Tibial artery (tissue), 1 donor: ENCODE results near the genes ST6GAL1 and LPP.

DNA sequence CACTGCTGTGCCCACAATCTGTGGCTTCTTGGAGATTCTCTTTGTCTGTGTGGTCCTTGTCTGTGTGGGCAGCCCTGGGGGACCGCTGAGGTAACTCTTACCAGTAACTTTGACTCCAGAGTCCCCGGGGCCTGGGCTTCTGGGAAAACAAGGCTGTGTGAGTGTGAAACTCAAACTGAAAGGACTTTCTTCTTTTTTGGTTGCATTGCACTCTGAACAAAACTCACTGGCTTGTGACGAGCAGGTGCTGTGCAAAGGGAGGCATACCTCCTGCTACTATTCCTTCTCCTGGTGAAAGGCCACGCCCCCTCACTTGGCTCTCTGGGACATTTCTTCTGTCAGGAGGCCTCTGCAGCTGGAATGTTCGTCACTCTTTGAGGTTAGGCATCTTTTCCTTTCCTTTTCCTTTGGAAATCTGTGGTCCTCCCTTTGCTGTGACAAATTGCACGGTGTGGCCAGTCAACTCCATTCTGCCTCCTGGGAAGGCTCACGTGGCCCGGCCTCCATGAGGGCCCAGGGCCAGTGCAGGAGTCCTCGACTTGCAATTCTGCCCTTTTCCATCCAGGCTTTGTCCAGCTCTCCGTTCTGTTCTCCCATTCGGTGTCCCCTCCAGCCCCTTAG lies 22.6 kb downstream of the CRYGS start:
- PRO-cap: no peak

GRCh38 chr3:186613393-186613924 lies 599 bp downstream of the AHSG start:
- PRO-cap: no peak

DNA sequence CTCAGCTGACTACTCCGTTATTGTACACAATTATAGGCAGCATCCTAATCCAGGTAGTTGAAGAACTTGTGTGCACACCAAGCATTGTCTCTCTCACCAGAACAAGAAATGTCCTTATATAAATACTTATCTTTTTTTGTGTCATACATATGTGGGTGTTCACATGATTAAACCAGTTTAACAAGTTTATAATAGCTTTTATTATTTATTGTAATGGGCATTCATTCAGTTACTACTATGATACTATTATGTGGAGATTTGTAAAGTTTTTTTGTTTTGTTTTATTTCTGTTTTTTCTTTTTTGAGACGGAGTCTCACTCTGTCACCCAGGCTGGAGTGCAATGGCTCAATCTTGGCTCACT lies 2.5 kb upstream of the RFC4 start:
- PRO-cap: no peak

DNA sequence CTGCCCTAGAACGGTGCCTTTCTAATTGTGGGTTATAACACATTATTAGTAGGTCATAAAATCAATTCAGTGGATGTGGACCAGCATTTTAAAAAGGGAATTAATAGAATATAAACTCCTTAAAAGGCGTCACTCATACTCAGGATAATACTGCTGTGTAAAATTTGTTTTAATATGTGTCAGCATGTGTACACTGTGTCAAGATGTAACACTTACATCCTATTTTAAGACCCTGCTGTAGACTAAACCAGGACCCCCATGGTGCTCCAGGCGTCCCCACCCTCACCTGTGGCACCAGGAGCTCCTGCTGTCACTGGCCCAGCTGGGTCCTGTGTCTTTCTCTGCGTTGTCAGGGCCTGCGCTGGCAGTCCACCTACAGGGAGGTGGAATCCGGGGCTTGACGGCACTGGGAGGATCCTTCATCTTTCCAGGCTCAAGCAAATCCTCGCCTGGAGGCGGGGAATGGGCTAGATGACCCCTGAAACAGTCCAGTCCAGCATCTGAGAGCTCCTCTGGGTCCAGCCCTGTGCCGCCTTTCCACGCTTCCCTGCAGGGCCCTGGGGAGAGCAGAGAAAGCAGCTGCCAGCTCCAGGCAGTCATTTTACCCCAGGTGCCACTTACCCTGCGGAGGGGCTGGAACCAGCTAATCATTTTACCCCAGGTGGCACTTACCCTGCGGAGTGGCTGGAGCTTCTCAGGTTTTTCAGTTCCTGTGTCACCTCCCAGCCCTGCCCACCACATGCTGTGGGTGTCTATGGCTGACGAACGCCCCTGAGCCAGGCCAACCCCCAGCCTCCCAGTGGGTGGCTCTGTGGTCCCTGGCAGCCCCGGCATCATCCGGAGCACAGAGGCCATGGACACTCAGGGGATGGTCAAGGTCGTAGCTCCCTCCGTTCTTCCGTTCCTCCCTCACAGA lies 18.1 kb upstream of the ADIPOQ start:
- PRO-cap: no peak

- PRO-cap: no peak
These were observed 16.8 kb upstream of the ADIPOQ start for GRCh38 chr3:186825268-186826540.

GRCh38 chr3:186929955-186931154 lies at the start of gene ST6GAL1:
TSS of gene ST6GAL1 (plus strand) at chr3:186930526.
- PRO-cap: bidirectional peak, plus-strand start at chr3:186930325, minus-strand start at chr3:186930413; bidirectional peak, plus-strand start at chr3:186930526, minus-strand start at chr3:186930447

GRCh38 chr3:186966252-186967122 lies 36.2 kb downstream of the ST6GAL1 start:
- PRO-cap: unidirectional peak, plus-strand start at chr3:186966570

DNA sequence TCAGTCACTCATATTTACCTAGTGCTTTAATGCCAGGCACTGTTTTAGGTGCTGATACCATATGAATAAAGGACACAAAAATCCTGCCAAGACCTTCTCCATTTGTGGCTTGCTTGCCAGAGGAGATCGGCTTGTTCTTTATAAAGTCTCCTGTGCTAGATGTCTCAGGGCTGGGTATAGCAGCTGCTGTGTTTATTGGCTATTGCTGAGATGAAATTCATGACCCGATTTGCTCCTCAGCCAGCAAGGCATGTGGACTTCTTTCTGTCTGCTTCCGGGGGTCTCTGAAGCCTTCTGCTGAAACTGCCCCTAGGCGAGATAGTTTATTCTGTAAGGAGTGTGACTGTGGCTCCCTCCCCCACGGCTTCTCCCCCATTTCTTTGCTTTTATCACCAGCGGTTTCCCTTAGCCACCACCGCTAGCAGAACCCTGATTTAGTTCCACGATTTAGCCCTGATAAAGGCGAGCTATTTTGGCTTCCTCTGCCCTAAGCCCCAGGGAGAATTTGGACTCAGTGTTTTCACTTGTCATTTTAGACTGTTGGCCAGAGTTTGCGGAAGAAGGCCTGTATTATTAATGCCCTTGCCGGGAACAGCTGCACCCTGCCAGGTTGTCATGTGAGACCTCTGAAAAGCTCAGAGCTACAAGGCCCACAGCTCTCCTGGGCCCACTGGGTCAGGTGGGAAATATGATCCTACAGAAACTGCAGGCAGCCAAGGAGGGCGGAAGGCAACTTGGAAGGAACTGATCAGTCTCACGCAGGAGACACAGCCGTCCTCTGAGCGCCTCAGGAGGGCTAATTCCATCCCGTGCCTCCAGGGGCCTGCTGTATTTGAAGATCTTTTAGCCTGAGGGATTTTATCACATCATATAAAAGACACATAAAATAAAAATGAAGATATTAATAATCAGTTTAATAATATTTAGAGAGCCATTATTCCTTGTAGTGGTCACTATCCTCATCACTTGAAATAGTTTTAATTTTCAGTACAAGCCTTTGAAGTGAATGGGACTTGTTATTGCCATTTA lies 46.9 kb downstream of the ST6GAL1 start:
- PRO-cap: bidirectional peak, plus-strand start at position 699 of the sequence, minus-strand start at position 447 of the sequence

DNA sequence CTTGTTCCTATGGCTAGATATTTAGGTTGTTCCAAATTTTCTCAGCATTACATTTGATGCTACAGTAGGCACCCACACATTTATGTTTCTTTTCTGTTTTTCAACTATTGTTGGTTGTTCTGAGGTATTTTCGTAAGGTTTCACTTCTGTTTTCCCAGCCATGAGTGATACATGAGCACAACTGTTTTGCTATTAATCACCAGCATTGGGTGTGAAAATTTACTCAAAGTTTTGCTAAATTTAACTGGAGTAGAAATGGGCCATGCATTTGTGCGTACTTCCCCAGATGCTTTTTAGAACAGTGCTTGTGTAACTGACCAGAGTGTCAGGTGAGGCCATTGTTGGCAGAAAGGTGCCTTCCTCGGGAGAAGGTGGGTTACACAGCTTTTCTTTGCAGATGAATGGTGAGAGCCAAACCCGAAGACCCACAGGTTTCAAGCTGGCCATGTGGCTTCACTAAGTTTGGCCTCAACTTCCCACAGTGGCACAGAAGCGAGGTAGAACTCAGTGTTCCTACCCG lies 70.4 kb downstream of the ST6GAL1 start:
- PRO-cap: no peak

DNA sequence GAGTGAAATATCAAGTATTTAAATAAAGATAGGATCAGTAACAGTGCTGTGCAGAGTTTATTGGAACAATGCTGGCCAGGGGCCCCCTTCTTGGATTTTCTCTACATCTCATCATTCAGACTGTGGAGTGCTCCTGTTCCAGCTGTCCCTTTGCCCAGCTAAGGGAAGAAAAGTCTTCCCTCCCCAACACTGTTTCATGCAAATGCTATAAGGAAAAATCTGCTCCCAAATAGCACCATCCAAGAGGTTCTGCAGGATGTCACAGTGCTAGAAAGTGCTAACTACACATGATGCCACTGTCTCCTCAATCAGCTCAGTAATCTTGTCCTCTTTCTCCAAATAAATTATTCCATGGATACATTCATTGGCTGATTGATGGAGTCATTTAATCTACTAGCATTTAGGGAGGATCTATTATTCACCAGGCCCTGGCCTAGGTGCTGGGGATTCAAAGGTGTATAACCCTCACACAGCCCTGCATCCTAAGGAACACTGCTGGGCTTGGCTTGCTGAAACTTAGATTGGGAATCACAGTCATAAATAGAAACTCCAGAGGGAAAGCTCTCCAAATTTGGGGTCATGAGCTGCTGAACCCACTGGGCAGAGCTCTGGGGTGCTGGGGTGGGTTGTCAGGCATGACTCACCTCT lies 64.3 kb downstream of the RPL39L start:
- PRO-cap: no peak

DNA sequence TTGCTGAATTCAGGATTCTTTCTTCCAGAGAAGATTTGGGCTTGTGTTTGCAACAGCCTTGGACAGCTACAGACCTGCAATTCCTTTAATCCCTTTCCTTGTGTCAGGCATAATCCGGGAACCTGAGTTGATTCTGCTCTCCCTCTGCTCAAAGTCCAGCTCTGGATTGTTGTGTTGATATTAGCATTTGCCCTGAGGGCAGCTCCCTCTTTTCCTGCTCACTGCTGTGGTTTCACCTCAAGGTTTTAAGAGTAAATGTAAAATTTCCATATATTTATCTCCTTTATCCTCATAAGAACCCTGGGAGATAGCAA lies 23.3 kb upstream of the RTP1 start:
- PRO-cap: no peak

DNA sequence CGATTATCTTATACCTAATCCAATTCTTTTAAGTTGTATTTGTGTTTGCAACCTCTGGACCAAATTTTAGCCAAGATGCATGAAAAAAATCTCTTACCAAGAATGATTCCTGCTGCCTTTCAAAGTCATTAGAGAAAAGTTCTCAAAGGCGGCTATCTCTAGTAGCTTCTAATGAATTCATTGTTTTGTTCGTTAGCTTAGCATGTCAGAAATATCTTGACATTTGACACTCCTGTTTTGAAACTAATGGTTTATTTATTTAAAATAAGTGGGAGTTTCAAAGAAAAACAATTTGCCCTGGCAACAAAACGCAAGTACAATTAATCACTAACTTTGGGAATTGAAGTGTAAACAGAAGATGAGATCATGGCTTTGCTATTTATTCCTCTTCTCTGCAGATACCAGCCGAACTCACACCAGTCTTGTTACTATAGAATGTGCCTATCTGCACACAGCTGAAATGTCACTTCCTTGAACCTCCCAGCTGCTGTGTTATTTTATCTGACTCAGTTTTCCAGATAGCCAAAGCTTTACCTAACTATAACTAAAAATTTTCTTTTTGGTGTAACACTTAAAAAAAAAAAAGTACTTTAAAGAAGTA lies 27.5 kb downstream of the MASP1 start:
- PRO-cap: no peak

DNA sequence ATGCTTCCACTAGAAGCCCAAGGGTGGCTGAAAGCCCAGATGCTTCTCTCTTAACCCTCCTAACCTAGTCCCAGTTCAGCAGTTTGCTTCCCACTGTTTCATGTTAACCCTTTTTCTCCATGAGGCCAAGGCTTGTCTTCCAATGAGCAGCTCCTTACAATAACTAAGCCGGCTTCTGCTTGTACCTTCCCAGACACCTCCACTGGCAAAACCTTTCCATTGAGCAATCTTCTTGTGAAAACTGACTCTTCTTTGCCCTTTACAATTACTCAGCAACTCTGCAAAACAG lies 198.8 kb upstream of the LPP start:
- PRO-cap: no peak

GRCh38 chr3:187997870-187998328 lies 156.1 kb upstream of the LPP start:
- PRO-cap: no peak

DNA sequence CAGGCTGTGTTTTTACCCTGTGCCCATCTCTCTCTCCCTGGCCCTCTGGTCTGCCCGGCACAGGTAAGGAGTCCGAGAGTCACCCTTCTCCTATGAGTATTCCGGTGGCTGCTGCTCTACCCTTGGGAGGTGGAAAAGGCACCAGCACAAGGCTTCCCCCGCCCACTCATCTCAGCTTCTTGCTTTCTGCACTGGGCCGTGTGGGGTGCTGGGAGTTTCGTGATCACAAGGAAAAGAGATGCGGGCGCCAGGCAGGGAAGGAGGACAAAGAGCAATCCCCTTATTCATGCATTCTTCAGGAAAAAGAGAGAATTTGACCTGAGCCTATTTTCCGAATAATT lies 102.3 kb upstream of the LPP start:
- PRO-cap: bidirectional peak, plus-strand start at position 232 of the sequence, minus-strand start at position 173 of the sequence

DNA sequence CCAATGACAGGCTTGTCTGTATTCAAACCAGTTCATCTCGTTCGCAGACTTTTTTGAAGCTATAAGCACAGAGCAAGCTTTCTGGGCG lies 1.2 kb upstream of the LPP start:
- PRO-cap: bidirectional peak, plus-strand start outside the sequence, minus-strand start at position 55 of the sequence

DNA sequence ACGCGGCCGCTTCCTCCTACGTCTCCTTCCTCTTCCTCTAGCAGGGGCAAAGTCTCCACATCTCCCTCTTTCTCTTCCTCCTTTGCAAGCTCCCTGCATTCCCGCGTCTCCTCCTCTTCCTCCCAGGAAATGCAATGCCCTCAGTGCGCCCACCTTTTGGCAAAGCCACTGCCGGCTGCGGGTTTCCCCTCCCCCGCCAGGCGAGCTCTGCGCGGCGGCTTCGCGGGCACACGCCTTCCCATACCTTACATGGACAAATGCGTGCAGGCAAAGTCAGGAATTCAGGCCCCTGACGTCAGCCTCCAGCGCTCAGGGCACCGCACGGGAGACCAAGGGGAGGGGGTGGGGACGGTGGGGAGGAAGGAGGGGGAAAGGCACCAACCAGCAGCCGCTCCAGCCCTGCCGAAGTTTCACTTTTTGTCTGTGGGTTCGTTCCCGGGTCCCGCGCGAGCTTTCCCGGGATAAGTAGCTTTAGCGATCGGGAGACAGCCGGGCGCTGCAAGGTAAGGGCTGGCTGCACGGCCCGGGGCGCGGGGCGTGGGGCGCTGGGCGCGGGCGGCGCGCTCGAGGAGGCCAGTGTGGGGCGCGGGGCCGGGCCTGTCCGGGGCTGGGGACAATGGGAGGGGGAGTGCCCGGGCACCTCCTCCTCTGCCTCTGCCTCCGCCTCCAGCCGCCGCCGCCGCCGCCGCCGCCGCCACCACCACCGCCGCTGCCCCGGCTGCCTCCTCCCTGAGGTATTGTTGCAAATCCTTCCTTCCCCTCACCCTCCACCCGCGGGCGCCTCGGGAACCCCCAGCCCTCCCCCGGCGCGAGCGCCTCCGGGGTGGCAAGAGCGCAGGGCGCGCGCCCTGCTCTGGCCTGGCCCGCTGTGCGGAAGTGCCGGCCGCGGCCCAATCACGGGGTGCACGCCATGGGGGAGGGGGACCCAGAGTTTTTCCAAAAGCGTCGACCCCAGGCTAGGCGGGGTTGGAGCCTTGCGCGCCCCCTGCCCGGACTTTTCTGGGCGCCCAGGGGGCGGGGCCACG lies at the start of gene LPP:
Gene LPP (plus strand): TSS at position 639 of the 1,025 bp plus-strand sequence.
- PRO-cap: bidirectional peak, plus-strand start at position 348 of the sequence, minus-strand start at position 209 of the sequence; bidirectional peak, plus-strand start at position 669 of the sequence, minus-strand start at position 587 of the sequence; bidirectional peak, plus-strand start at position 809 of the sequence, minus-strand start at position 870 of the sequence; bidirectional peak, plus-strand start outside the sequence, minus-strand start at position 1,001 of the sequence

- PRO-cap: no peak
These were observed 29.8 kb downstream of the LPP start for GRCh38 chr3:188183675-188184173.

DNA sequence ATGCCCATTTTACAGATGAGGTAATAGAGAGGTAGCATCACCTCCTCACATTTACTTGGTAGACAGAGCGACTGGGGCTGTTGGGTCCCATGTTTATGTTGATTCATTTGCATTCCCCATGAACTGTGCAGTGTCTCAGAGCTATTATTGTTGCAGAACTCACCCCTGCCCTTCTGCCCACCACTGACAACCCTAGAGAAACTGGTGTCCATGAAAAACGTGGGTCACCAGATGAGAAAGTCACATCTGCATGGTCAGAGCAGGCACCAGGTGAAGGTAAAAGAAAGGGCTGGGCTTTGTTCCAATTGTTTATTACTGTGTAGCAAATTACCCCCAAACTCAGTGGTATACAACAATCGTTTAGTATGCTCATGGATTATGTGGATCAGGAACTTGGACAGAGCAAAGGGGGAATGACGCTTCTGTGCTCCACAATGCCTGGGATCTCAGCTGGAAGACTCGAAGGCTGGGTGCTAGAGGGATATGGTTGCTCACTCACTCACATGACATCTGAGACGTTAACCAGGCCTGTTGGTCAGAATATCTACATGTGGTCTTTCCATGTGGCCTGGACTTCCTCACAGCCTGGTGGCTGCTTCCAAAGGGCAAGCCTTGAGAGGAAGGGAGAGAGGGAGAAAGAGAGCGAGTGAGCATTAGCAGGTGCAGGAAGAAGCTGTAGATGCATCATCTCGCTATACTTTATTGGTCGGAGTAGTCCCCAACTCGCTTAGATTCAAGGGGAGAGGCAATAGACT lies 44.8 kb downstream of the LPP start:
- PRO-cap: no peak

DNA sequence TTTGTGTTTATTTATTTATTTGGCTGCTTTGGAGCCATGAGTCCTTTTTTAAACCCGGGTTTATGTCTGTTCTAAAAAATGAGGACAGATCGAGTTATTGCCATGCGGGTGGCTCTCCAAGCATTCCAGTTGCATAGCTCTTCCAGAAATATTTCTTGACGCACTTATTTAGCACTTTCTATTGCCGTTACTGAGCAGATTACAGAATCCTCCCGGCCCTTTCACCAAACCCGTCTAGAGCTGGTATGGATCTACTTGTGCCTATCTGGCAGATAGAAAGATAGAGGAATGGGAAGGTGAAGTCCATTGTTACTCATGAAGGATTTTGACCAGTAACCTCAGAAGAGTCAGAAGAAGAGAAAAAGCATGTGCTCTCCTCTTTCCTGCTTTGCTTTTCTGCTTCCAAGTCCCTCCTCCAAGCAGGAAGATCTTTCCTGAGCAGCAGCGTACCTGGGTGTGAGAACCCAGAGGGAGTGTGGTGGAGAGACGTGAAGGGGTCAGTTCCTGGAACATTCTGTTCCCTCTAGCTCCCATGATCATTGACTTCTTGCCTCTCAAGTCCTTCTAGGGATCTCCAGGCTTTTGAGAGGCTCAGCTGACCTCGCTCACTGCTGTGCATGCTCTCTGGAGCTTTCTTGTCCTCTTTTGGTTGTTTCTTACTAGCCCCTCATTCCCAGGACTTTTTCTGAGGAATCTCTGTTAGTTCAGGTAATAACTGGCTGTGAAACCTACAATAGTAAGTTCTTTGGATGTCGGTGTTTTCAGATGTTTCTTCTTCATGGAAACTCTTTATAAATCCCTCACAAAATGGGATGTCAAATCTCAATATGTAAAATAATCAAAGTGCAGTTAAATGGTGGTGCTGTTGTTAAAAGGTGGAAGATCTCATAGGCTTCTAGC lies 112.9 kb downstream of the LPP start:
- PRO-cap: bidirectional peak, plus-strand start at position 580 of the sequence, minus-strand start at position 398 of the sequence